ENCODE measurements around the genes CANX and ZFP62.

DNA sequence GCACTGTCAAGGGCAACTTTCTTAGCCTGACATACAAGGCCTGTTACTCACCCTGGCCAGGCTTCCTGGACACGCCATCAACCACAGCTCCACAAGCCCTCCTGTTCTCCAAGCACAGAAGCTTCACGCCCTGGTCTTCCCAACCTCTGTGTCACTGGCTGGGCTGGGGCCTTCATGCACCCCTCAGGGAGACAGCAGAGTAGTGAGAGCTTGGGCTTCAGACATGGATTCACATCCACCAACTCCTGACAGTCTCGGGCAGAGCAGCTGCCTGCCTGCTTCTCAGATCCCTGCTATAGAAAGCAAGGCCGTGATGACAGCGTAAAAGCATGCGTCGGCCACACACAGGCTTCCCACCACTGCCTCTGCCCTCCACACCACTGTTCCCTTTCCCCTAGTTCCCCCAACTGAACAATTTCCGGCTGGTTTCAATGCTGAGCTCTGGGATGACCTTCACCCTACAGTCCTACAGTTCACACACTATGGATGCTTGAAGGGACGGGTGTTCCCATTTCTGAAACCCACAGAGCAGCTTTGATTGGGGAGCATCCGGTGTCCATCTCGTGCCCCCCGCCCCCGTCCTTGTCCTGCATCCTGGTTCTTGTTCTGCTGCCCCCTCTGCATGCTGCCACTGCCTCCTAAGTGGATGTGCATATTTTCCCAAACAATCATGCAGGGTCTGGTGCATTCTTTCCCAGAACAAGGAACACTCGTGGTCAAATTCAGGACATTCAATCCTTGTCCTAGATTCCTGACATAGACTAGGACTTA is 33.4 kb upstream of the ADAMTS2 start:
- CAGE, long polyA plus RNA: no peak
- RRBS: no CpG with 5 or more reads among the region's 14 CpGs

DNA sequence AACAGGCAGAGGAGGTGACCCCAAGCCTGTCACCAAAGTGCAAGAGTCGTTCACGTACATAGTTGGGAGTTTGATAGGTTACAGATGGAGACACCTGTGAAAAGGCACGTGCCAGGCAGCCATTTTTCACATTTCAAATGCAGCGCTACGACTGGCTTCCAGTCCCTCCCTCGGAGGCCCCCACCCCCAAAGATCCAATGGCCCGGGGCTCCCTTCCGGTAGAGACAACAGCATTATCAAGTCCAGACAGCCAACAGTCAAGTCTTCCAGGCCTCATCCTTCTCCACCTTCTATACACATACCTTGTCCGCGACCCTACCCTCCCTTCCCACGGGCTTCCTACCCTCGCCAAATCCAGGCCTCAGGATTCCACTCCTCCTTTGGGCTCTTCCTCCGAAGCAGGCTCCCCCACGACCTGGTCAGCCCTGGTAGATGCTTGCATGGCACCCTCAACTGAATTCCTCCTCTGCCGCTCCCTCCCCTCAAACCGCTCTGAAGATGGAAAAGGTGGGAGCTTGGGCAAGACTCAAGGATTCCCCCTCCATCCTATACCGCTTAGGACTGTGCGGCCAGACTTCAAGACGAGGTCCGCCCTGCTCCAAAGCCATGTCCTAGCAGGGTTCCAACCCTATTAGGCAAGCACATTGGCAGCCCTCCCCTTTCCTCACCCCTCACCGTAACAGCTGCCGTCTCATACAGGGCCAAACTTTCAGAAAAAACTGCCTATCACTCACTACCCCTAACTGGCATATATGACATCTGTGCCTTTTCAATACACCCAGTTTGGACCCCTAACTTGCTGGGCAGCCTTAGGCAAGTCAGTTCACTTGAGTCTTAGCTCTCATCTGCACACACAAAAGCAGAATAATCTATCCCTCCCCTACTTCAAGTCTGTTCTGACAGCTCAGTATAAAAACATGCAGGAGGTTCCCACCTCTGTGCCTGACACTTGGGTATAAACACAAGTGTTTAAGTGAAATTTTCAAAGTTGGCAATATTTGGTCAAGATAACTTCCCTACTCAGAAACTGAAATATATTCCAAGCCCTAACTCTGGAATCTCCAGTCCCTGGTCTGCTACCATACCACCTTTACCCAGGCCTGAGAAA is 12.9 kb downstream of the HNRNPH1 start:
- CAGE, long polyA plus RNA: no peak
- RRBS: no CpG with 5 or more reads among the region's 22 CpGs

DNA sequence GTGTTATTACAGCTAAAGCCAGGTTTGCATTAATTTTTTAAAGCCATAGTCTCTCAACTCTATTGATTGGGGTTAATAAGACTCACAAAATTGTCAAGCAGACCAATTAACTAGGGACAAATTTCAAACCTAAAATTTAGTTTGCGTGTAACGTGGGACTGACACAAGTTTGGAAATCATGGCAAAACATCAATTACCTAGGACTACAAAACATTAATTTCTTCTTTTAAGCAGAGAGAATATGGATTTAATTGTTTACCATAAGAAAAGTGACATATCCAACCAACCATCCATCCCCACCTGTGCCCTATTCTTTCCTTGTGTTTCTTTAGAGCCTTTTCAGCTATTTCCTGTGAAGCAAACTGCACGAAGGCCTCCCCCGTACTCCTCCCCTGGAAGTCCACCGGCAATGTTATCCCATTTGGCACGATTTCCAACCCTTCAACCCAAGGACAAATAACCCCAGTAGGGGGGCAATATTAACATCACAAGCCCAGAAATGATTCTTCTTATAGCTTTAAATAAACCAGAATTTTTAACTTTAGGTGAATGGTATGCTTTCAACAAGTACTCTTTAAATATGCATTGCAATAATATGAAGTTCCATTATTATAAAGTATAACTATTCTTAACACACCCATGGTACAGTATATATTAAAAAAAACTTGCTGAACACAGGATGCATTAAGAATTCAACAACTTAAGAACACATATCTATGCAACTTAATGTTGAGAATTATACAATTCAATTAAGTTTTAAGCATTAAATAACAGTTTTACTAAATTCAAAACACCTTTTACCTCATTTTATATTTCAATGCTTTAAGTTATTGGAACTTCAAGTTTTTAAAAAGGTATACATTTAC is 4.3 kb downstream of the HNRNPH1 start:
- CAGE, long polyA plus RNA: no peak
- RRBS: no CpG with 5 or more reads among the region's 6 CpGs

GRCh38 chr5:179698835-179699496 is at the start of gene CANX:
CANX (plus strand) TSS chr5:179698967.
- CAGE, long polyA plus RNA: start-site peak on the plus strand at chr5:179698941-179699099, 9,215 and 7,826 reads in 2 replicates
- RRBS: 2% methylated on average over 38 of the region's 67 CpGs

DNA sequence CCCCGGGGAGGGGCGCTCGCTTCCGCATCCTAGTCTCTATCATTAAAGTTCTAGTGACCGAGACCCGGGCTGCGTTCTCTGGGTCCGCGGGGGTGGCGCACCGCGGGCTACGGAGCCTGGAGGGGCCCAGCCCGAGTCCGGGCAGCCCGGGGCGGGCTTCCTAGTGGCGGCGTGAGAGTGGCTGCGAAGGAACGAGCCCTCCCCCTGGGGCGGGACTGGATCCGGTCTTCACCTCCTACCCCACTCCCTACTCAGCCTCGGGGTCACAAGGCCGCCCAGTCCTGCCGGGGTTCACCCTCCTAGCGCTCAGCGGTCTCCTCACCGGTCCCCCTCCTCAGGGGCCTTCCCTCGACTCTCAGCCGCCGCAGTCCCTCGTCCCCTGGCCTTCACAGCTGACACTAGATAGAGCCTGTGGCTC is 2.7 kb downstream of the LTC4S start:
- CAGE, long polyA plus RNA: no peak
- RRBS: 5% methylated on average over 19 of the region's 33 CpGs

DNA sequence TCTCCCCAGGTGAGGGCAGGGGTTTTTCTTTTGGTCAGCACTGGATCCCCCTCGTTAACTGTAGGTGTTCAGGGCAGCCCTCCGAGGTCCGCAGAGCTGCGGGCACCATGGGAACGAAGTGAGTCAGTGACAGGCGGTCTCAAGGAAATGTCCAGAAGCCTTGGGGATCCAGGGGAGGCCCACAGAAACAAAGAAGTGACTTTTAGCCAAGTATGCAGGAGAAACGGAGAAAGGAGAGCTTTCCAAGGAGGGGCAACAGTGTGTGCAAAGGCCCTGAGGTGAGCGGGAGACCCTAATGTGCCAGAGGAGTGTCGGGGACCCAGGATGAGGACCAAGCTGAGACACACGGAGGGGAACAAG is 3.1 kb downstream of the LTC4S start:
- CAGE, long polyA plus RNA: no peak
- RRBS: no CpG with 5 or more reads among the region's 10 CpGs

- CAGE, long polyA plus RNA: no peak
- RRBS: no CpG with 5 or more reads among the region's 21 CpGs
Observed at GRCh38 chr5:179833331-179834460, 13.0 kb downstream of the SQSTM1 start.

DNA sequence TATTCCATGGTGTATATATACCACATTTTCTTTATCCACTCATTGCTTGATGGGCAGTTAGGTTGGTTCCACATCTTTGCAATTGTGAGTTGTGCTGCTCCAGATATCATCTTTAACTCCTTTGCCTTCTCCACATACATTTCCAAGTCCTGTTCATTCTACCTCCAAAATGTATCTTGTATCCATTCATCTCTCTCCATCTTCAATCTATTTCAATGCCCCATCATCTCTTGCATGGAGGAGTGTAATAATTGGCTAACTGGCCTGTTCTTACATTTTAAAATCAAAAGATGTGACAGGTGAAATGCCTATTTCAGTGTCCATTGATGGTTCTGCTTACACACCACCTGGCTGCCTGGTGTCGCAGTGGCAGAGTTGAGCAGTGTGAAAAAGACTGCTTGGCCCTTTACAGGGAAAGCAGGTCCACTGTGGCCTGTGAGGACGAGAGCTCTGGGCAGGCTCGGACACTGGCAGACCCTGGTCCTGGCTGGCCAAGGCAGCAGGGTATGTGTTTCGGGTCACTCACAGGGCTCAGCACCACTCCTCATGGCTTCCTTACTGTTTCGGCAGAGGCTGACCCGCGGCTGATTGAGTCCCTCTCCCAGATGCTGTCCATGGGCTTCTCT is 15.3 kb downstream of the SQSTM1 start:
- CAGE, long polyA plus RNA: no peak
- RRBS: no CpG with 5 or more reads among the region's 7 CpGs

DNA sequence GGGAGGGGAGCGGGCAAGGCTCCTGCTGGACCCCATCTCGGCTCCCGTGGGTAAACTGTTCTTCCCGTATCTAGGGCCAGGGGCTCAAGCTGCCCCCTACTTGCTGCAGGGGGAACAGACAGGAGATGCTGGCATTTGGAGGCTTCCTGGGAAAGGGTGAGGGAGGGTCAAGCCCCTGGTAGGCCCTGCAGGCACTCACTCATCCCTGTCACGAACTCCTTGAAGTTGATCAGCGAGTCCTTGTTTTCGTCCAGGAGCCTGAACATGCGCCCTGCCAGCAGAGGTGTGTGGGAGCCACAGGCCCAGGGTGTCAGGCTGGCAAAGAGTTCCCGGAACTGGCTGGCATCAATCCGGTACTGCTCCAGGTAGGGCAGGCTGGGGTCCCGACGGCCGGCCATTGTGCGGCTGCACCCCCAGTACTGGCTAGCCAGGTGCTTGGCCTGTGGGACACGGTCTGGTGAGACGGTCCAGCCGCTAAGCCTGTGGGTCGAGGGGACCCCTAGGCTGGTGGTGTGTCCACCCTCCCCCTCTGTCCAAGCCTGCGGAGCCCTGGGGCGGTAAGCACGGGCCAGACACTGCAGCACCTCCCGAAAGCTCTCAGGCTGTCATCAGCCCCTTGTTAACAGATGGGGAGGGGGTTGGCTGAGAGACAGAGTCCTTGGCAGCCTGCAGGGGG is 11.6 kb upstream of the MRNIP start:
- CAGE, long polyA plus RNA: no peak
- RRBS: no CpG with 5 or more reads among the region's 22 CpGs

DNA sequence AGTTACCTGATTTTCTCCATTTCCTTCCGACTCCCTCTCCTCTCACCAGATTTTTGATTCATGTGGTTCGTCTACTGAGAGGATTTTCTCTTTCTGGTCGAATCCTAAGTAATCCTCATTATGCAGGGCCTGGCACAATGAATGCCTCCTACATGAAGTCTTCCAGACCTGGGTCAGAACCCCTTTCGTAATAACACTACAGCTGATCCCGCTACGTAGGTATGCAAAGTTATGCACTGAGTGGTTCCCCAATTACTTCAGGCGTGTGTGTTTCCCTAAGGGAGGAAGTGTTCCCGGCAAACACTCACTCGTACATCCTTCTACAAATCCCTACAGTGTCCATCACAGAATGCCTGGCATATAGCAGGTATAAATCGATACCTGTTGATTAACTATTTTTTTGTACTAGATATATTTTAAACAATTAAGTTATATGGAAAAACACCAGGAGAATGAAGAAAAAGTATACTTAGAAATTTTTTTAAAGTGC is 43.1 kb downstream of the RNF130 start:
- CAGE, long polyA plus RNA: no peak
- RRBS: no CpG with 5 or more reads among the region's 10 CpGs

DNA sequence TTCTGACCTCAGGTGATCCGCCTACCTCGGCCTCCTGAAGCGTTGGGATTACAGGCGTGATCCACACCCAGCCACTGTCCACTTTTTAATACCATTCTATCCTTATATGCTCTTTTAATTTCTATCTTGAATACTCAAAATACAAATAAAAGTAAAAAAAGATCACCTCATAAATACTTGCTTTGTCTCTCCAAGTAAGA is 41.6 kb downstream of the RNF130 start:
- CAGE, long polyA plus RNA: no peak
- RRBS: no CpG with 5 or more reads among the region's 4 CpGs

GRCh38 chr5:180085005-180085771 is 13.6 kb upstream of the RNF130 start:
- CAGE, long polyA plus RNA: no peak
- RRBS: no CpG with 5 or more reads among the region's 11 CpGs

GRCh38 chr5:180244851-180245611 is 36.0 kb upstream of the RASGEF1C start:
- CAGE, long polyA plus RNA: no peak
- RRBS: no CpG with 5 or more reads among the region's 12 CpGs

DNA sequence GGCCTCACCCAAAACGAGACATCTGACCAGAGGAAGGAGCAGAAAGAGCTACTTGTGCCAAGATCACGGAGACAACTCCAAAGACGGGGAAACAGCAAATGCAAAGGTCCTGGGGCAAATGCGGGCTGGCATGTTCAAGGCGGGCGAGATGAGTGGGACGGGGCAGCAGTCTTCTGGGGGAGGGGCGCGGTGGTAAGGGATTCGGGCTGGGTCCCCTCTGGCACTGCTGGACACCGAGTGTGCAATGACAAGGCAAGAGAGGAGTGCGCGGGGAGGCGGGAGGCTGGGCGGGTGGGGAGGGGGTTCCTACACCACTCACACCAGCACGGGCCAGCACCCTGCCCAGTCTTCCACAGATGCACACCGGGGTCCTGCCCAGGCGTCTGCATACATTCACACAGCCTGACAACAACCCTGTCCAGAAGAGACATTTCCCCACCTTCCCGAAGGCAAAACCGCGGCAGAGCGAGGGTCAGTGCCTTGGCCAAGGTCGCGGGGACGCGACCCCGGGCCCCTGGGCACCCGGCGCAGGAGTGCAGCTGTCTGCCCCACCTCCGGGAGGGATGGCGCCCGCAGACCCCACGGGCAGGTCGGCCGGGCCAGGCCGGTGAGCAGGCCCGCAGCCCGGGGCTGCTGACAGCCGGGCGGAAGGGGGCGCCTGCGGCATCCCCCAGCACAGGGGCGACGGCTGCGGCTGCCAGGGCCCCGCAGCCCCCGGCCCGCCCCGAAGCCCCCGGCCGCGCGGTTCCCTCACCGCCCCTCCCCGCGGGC is 668 bp downstream of the MAPK9 start:
- CAGE, long polyA plus RNA: no peak
- RRBS: 1% methylated on average over 22 of the region's 56 CpGs

DNA sequence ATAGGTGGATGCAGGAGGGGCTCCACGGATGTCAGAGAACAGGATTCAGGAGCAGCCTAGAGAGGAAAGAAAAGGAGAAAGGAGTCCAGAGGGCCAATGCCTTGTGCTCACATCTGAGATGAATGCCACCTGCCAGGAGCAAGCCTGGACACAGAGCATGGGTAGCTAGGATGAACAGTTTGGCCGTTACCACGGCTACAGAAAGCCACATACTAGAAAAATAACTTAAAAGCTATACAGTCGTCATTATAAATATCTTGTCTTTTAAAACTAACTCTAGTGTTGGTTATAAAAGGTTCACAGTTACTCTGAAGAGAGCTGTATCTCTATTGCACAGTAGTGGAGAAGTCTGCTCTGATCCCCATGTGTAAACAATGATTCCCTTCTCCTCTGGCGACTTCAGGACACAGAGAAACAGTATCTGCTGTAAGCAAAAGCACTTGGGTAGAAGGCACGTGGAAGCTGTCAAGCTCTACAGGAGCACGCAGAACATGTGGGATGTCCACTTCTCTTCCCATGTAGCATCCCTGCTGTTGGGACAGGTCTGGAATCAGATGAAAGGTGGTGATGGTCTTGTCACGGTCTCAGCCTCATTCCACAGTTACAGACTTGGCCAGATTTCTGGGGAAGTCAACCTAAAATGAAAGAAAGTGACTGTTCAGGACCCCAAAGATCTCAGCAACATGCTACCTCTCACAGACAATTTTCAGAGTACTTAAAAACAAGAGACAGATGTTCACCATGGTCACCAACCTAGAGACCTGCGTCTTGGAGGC is 9.3 kb upstream of the MAPK9 start:
- CAGE, long polyA plus RNA: no peak
- RRBS: no CpG with 5 or more reads among the region's 9 CpGs

DNA sequence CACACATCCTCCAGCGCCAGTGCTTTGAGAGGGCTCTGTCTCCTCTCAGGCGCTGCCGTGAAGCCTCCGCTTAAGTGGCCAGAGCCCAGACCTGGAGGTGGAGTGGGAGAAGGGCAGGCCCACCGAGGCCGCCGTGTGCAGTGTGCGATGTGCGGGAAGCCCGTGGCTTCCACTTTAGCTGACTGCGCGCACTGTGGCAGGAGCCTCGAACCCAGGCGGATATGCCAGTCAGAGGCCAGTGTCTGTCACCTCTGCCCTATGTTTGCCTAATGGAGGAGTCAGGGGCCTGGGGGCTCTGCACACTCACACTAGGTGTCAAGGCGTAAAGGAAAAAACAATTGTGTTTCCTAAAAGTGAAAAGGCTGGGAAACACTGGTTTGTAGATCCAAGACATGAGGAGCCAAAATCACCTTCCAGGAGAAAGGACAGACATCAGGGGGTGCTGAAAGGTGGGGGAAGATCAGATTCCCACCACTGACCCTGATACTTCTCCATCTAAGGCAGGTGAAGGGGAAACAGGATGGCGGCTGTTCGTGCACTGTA is 1.8 kb upstream of the MGAT1 start:
- CAGE, long polyA plus RNA: no peak
- RRBS: no CpG with 5 or more reads among the region's 17 CpGs

DNA sequence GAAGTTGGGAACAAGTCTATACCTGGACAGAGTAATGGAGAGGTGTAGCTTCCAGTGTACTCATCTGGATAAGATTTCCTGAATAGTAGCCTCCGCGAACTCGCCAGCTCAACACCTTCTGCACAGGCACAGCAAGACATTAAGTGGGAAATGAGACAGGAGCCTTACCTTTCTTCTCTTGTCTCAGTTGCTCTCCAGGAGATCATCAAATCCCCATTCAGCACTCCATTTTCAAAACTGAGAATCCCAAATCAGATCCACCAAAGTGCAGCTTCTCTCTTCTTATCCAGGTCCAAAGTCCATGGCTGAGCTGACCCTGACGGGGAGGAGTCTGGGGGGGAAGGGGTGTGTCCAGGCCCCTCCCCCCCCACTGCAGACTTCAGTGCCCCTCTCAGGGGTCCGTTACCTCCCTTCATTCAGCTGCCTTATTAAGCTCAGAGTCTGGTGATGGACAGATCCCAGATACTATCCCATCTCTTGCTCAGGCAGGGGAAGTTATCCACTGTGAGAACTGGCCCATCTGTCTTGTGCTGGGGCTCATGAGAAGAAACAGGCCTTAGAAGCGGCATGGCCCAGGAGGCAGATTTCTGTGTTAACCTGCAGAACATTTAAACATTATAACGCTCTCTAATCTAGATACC is 6.0 kb upstream of the MGAT1 start:
- CAGE, long polyA plus RNA: no peak
- RRBS: no CpG with 5 or more reads among the region's 7 CpGs

DNA sequence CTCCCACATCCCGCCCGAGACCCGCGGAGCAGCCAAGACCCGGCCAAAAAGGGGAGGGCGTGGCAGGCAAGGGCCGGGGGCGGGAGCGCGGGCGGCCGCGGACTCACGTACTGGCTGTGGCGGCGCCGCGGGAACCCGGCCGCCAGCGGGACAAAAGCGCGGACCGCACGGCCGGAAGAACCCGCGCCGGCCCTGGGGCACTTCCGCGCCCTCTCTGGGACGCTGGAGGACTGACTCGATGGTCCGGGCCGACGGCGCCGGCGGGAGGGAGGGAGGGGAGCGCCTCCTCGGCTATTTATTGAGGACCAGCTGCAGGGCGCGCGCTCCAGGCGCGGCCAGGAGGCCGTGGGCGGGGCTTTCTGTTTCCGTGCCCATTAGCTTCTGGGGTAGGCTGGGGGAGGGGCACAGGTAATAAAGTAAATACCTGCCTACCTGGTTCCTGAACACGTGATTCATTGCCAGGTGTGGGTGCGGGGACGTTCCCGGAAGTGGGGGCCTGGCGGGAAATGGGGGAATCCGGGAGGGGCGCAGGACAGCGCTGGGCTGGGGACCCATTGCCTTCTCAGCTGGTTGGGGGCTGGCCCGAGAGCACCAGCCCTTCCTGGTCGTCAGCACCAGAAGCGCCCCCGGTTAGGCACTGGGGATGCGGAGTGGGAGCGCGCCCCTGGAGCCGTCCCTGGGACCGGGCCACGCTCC is at the start of gene ZFP62:
Gene ZFP62, minus strand, starts transcription at position 169 of the 696 bp plus-strand sequence.
- CAGE, long polyA plus RNA: no peak
- RRBS: 3% methylated on average over 37 of the region's 67 CpGs

GRCh38 chr5:181059128-181059938 is 19.3 kb downstream of the BTNL9 start:
- CAGE, long polyA plus RNA: no peak
- RRBS: 4% methylated on average over 51 of the region's 92 CpGs

DNA sequence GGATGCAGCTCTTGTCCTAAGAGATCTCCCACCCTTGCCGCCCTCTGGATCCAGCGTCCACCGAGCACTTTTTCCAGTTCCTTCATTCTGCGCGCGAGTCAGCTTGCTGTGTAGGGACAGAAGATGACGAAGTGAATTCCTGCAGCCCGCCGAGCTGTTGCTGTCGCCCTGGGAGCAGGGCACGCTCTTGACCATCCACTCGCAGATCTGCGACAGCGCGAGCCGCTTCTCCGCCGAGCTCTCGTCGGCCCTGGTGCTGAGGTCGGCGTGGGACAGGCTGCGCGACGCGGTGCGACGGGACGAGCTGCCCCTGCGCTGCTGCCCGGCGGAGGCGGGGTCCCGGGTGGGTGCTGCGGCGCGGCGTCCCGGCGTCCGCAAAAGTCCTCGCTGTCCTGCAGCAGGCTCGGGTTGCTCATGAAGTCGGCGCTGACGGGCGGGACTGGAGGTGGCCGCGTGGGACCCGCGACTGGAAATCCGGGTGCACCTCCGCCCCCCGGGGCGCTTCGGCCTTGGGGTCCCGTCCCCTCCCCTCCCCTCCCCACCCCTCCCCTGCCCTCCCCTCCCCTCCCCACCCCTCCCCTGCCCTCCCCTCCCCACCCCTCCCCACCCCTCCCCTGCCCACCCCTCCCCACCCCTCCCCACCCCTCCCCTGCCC is 30.5 kb downstream of the OR2V1 start:
- CAGE, long polyA plus RNA: no peak
- RRBS: 3% methylated on average over 4 of the region's 57 CpGs